Iris pigment epithelial cell (primary cell): ENCODE results near the gene MYOT.

GRCh38 chr5:135433529-135434053 is 13.6 kb downstream of the DCANP1 start:
- RRBS: no CpG with 5 or more reads among the region's 5 CpGs

GRCh38 chr5:135929798-135930564 is 24.8 kb downstream of the LECT2 start:
- RRBS: 2% methylated on average over 18 of the region's 63 CpGs

- RRBS: 80% methylated on average over 1 of the region's 6 CpGs
Observed at GRCh38 chr5:135991415-135991838, 36.6 kb upstream of the LECT2 start.

DNA sequence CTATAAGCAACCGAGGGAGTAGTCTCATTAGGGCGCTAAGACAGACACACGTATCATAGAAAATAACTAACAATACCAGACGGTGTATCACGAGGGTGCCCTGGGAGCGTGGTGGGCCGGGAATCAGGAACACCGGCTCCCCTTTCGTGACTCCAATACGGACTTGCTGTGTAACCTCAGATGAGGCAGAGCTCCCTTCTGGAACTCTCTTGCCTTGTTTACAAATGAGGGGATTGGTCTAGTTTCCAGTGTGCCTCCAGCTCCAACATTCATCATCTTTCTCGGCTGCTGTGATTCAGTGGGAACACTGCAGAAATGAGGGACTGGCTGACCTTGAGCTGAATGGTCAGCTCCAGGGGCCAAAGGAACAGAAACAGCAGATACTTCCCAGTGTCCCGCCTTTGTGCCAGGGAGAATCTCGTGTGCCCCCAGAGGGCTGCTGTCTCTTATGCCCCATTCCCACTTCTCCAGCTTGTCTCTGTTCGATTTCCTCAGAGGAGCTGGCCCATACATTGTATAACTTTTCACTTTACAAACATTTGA is 22.6 kb upstream of the TGFBI start:
- RRBS: no CpG with 5 or more reads among the region's 14 CpGs

DNA sequence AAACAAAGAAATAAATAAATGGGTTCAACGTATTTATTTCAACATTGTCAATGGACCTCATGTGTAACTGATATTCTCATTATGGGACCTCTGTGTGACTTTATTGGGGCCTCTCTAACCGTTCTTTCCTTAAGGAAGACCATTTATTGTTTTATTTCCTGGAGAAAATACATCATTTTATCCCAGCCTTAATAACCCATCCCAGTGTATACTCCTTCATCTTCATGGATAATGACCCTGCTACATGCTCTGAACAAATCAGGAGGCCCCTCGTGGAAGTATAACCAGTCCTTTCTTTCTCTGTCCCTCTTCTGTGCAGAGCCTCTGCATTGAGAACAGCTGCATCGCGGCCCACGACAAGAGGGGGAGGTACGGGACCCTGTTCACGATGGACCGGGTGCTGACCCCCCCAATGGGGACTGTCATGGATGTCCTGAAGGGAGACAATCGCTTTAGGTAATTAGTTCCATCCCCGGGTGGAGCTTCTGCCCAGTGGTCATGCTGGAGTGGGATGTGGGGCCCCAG is 26.6 kb downstream of the TGFBI start:
- RRBS: 41% methylated on average over 3 of the region's 11 CpGs

DNA sequence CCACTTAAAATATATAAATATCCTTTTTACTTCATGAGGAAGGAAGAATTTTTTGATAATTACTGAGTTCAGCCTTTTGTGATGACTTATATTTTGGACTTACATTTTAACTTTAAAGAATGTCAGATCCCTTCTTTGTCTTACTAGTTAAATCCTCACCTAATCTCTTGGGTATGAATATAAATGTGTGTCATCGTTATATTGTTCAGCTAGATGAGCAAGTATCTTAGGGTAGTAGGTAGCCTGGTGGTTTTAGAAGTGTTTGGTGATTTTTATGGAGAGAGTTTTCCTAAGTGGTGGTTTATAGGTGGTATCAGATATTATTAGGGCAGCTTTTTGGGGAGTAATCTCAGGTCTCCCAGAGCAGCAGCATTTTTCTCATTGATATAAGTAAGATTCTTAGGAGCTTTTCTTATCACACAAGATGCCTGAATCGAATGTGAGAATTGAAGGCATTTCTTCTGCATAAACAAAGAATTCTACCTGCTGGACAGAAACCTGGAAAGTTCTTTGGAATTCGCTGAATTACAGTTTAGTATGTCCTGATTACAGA is 11.7 kb downstream of the SMIM32 start:
- RRBS: no CpG with 5 or more reads among the region's 3 CpGs

DNA sequence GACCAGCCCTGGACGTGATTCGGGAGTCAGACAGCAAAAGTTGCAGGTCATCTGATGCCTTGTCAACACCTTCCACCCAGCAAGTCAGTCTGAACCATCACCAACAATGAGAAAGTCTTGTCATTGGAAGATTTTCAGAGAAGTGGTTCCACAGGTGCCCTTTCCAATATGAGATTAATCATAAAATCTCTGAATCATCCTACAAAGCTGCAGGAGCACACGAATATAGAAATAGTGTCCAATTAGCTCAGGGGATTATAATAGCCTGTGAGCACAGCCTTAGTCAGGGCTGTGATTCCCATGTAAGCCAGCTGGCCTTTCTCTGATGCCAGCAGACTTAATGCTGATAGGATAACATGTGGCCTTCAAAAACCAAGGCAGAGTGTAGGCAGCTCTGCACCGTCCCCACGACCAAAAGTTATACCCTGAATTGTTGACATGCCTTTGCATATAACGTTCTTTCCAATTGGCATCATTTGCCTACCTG is 445.1 kb upstream of the TRPC7 start:
- RRBS: no CpG with 5 or more reads among the region's 6 CpGs

DNA sequence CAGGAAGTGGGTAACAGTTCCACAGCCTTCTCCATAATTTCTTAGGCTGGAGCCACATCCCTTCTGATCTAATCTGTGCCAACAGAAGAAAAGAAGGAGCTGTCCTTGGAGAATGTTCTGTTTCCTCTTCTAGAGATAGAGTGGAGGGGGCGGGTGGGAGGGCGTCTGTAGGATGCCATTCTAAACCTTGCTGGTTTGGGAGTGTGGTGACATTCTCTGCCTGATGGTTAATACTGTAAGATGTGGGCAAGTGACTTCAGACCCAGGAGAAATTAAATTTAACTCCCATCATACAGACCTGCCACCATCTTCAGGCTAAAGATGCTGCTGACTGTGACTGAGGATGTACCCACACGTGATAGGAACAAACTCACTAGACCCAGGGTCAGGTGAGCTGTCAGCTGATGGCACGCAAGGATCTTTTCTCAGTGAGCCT is 437.5 kb downstream of the SPOCK1 start:
- RRBS: no CpG with 5 or more reads among the region's 4 CpGs

- RRBS: no CpG with 5 or more reads among the region's 5 CpGs
Observed at GRCh38 chr5:137072553-137073186, 426.5 kb downstream of the SPOCK1 start.

- RRBS: no CpG with 5 or more reads among the region's 13 CpGs
Observed at GRCh38 chr5:137564089-137564643, 65.0 kb upstream of the SPOCK1 start.

GRCh38 chr5:137751252-137752560 is 2.5 kb downstream of the HNRNPA0 start:
- RRBS: no CpG with 5 or more reads among the region's 11 CpGs

GRCh38 chr5:137859023-137859599 is 8.5 kb upstream of the MYOT start:
- RRBS: no CpG with 5 or more reads among the region's 3 CpGs

DNA sequence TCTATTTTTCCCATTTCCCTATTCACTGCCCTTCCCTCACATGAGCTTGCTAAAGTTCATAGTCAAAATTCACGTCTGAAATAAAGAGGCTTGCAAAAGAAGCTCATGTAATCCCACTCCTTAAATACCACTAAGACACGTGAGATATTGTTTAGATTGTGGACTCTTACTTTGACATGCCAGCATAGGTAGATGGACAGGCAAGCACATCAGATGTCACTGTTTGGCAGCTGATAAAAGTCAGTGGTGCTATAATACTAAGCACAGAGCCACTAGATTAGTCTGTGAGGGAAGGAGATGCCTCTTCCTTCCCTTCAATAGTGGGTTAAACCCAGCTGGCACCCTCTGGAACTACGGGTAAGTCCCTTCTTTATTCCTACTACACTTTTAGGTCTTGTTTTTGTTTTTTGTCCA is at the start of gene MYOT:
Gene MYOT (plus strand): TSS at position 264 of the 414 bp plus-strand sequence.
- RRBS: no CpG with 5 or more reads among the region's 3 CpGs

DNA sequence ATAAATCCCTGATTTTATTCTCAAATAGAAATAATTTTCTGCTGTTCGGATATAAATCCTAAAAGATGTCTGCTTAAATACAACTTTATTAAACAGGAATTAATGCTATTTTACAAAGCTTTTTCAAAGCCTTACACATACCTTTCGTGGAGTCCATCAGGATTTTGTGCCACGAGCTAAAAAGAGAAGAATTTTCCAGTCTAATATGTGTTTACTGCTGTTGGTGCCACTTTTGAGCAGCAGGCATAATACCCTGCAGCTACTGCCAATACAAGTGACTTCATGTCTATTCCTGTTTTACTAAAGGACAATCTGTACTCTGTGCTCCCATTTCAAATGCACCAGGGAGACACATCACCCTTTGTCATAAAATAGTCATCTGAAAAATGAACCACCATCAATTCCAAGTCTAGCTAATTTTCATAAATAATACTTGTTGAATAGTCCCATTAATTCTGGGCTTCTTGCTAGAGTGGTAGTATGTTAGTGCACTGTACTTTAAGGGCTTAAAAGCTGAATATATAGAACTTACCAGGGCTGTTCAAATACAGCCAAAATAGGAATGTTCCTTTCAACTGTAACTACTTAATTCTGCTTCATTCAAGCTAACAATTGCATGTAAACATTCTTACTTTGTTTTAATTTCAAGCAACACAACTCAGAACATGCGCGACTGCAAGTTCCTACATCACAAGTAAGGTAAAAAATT is 8.9 kb upstream of the PKD2L2 start:
- RRBS: no CpG with 5 or more reads among the region's 5 CpGs

GRCh38 chr5:138093004-138093486 is 9.2 kb downstream of the WNT8A start:
- RRBS: no CpG with 5 or more reads among the region's 5 CpGs

- RRBS: no CpG with 5 or more reads among the region's 8 CpGs
Observed at GRCh38 chr5:138372621-138373123, 20.2 kb downstream of the KDM3B start.

GRCh38 chr5:138391587-138392493 is 39.4 kb downstream of the KDM3B start:
- RRBS: no CpG with 5 or more reads among the region's 15 CpGs

DNA sequence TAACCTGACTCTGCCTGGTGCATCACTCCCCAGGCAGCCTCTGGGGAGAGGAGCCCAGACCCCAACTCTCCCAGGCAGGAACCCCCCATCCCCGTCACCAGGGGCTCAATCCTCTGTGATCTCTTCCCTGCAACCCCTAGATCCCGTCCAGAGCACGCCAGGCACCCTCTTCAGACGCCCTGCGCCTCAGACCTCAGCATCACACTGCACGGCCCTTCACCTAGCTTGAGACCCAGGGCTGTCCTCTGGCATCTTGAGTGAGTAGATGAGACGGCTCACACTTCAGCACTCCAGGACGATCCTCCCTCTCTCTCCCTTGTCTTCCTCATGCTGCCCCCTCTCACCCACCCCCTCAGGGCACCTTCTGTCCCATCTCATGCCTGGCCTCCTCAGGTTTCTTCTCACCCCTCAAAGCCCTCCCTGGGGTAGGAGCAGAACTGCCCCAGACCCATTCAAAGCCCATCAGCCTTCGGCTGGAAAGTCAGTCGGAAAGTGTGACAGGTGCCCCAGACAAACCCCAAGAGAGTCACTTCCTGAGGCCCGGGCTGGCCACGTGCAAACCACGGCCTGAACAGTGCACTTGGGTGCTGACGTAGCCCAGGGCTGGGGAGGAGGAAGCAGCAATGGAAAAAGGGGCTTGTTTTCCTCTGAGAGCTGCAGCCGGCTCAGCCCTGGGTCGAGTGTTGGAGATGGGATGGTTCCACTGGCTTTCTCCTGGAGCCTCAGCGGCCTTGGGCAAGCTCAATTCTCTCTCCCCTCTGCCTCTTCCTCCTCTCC is 6.2 kb upstream of the EGR1 start:
- RRBS: no CpG with 5 or more reads among the region's 17 CpGs

DNA sequence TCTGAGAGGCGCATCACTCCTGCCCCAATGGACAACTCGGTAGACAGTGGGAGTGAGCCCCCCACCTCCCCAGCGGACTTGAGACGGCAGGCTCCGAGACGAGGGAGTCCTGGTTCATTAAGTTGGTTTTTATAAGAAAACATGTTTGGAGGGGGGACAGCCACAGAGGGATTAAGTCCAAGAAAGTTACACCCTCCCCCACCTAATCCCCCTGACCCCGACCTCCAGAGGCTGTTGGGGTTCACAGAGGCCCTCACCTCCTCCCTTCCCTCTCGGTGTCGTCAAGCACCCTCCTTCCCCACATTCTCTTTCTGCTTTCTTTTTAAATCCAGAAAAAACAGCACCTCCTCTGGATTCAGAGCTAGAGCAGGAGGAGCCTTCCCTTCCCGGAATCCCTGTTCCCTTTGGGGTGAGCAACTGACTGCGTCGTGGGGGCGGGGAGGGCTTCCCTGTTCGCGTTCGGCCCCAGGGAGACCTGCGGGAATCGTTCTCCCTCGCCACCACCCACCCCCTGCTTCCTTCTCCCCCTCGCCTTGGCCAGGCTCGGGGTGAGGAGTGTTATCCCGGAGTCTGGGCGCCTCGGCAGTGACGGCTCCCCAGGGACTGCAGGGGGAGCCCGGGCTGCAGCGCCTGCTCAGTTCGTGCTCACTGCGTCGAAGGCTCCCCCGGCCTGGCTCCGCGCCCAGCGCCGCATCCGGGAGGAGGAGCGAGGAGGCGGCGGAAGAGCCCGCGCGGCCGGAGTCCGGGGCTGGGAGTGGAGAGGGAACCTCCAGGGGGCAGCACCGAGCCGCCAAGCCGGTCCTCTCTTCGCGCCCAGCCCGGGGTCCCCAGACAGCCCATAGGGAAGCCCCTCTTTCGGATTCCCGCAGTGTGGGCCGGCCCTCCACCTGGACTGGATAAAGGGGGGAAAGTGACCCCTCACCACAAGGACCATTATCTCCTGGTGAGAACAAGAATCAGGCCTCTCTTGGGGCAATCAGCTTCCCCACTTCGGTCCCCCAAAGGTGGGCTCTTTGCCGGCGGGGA is 1.5 kb upstream of the EGR1 start:
- RRBS: 2% methylated on average over 26 of the region's 56 CpGs

- RRBS: no CpG with 5 or more reads among the region's 2 CpGs
Observed at GRCh38 chr5:138468203-138468692, 3.0 kb downstream of the EGR1 start.